ENCODE measurements around the genes PDE6G, MCRIP1, UTS2R and OGFOD3.

DNA sequence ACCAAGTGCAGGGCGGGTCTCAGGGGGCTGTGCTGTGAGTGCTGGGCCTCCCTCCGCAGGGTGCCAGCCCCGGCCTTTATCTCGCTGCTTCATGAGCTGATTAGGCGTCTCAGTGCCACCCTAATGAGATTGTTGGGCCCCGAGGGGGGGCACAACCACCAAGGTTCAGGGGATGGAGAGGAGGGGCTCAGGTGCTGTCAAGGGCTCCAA, at the start of gene PDE6G:
Gene PDE6G (minus strand): TSS at position 52 of the 210 bp plus-strand sequence.
- RRBS: no CpG with 5 or more reads among the region's 6 CpGs

DNA sequence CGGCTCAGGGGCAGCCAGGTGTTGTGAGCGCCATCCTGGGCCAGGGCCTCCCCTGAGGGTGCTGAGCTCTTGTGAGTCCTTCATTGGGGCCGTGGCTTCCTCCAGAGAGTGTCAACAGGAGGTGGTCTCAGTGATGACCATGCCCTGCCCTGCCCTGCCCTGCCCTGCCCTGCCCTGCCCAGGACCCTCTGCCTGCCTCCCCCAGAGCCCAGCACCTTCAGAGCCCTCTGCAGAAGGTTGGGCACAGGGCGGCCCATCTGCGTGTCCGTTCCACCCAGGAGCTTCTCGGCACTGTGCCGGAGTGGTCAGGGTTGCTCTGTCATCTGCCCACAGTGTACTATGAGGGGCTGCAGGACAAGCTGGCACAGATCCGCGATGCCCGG, 7.2 kb upstream of the MRPL12 start:
- RRBS: 93% methylated on average over 4 of the region's 11 CpGs

GRCh38 chr17:81714115-81714388, 2.0 kb downstream of the SLC25A10 start:
- RRBS: no CpG with 5 or more reads among the region's 13 CpGs

GRCh38 chr17:81832478-81833529, at the start of gene MCRIP1:
Gene MCRIP1, minus strand, starts transcription at chr17:81833291.
- RRBS: 2% methylated on average over 64 of the region's 115 CpGs

GRCh38 chr17:81838629-81839557, 4.0 kb upstream of the PPP1R27 start:
- RRBS: 24% methylated on average over 3 of the region's 36 CpGs

DNA sequence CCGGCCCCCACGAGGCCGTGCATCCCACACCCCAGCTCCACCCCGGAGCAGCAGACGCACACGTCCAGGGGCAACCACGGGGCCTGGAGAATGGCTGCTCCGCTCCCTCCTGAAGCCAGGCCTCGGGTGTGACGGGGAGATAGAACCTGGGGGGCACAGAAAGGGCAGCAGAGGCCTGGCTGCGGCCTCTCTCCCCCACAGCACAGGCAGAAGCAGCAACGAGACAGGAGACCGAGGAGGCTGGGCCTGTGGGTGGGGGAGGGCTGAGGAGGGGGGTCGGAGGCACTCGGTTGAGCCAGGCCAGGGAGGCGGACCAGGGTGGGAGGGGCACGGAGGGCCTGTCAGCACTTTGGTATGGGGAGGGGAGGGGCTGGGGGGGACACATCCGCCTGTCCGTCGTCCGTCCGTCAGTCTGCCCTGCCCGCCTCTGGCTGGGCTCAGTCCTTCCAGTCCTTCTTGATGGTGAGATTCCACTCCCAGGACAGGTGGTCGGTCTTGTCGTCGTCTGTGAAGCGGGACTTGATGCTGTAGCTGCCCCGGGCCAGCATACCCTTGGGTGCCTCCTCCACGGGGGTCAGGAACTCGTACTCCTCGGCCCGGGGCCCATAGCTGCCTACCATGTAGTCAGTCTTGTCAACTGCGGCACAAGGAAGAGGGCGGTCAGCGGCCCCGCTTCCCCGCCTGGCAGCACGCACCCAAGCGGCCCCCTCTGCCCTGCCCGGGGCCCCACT, 2.5 kb downstream of the ARHGDIA start:
- RRBS: 51% methylated on average over 10 of the region's 40 CpGs

DNA sequence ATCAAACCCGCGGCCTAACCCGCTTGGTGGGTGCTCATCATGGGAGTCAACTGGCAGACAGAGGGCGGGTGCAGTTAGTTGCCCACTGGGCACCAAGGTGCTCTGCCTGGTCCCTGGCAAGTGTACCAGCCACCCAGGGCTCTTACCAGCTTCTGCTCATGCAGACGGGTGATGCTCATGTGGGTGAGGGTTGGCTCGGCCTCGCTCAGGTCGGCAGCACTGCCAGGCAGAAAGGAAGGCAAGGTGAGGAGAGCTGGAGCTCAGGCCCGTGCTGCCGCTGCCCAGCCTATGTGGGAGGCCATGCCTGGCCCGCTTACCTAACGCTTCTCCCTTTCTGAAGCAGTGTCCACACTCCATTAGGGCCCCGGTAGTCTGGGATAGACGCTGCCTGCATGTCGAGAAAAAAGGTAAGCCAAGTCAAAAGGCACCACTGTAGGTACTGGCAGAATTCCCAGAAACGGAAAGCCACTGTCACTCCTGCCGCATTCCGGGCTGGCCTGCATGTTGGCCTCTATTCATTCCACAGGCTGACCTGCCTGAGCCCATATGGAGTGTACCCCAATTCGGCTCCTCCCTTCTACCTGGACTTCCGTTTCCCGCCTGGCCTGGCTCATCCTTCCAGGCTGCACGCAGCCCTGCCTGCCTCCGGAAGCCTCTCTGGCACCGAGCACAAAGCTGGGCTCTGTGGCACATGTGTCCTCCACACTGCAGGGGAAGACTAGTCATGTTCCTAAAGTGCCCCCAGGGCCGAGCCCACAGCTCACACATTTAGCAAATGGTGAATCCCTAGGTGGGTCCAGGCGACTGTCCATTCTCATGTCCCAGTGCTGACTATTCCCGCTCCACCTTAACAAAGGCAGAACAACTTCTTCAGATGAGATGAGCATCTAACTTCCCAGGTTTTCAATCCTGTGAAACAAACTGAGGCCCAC, 2.4 kb downstream of the SIRT7 start:
- RRBS: no CpG with 5 or more reads among the region's 27 CpGs

GRCh38 chr17:82031891-82032441, 488 bp downstream of the RAC3 start:
- RRBS: 5% methylated on average over 44 of the region's 50 CpGs

- RRBS: 91% methylated on average over 4 of the region's 28 CpGs
Observed at GRCh38 chr17:82053565-82054188, 2.0 kb downstream of the GPS1 start.

- RRBS: 52% methylated on average over 6 of the region's 31 CpGs
Observed at GRCh38 chr17:82075996-82077108, 10.7 kb upstream of the DUS1L start.

GRCh38 chr17:82090146-82090785, 7.8 kb downstream of the FASN start:
- RRBS: 100% methylated on average over 1 of the region's 28 CpGs

DNA sequence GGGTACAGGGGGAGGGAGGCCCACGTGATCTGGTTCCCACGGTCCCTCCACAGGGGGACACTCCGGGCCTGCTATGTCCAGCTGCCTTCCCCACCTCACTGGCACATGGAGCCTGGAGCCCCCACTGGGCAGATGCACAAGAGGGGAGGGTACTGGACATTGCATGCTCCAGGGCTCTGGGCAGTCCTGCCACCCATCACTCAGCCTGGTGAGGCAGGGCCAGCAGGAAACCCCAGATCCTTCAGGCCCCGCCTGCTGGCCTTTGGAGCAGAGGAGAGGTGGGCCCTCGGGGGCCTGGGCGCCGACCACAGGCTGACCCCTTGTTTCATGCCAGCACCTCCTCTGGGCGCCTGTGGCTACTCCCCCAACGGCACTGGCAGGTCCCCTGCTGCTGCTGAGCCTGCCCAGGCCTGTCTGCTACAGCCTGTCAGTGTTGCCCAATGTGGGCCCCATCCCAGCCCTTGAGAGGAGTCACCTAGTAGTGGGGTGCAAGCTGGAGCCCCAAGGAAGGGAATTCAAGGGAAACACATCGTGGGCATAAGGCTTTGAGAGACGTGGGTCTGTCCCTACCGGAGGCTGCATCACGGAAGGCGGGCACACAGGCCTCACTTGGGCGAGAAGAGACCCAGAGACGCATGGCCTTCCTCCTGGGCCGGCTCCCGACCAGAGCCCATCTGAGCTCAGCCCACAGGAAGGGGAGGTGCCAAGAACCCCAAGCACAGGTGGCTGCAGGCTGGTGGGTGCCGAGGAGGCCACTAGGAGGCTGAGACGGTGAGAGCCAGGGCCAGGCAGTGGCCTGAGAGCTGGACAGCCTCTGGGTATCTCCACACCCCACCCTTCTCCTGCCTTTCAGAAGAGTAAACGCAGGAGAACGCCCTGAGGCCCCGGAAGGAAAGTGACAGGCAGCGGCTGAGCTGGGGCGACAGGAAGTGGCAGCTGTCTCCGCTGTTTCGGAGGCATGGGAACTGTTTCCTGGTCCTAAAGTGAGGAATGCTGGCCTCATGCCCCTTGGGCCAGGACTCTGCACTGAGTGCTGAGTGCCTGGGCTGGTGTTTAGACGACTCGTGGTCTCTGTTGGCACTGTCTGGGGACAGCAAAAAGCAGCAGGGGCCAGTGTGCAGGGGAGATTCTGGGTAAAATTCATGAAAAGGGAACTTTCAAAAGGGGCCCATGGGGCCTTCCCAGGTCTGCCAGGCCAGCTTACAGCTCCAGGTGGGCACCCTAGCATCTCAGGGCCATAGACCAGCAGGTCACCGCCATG, 8.1 kb upstream of the FASN start:
- RRBS: 41% methylated on average over 5 of the region's 30 CpGs

- RRBS: 3% methylated on average over 4 of the region's 47 CpGs
Observed at GRCh38 chr17:82238257-82239365, 9.8 kb downstream of the SLC16A3 start.

- RRBS: 92% methylated on average over 2 of the region's 25 CpGs
Observed at GRCh38 chr17:82243382-82244057, 14.7 kb downstream of the SLC16A3 start.

GRCh38 chr17:82245164-82245537, 16.3 kb downstream of the SLC16A3 start:
- RRBS: no CpG with 5 or more reads among the region's 23 CpGs

- RRBS: 81% methylated on average over 3 of the region's 20 CpGs
Observed at GRCh38 chr17:82247494-82248140, 18.8 kb downstream of the SLC16A3 start.

DNA sequence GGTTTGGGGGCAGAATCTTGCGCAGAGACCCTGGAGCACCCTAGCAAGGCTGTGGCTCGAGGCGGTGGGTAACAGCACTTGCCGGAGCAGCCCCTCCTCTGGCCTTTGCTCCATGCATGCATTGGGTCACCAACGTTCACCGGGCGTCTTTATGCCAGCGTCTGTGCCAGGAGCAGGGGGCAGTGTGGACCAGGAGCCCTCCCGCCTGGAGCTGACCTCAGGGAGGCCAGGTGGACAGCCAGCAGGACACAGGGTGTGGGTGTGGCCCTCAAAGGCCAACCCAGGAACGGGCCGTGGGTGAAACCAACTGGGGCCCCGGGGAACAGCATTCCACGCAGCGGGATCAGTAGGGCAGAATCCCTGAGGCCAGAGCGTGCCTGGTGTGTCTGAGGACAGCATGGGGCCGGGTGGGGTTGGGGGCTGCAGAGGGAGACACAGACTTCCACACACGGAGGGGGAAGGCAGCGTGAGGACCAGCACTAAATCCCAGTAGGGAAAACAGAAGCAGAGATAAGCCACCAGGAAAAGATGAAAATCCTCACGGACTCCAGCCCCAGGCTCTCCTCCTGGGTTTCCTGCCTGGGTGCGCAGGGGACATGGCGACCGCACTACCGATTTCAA, 2.8 kb upstream of the CD7 start:
- RRBS: 72% methylated on average over 8 of the region's 23 CpGs

- RRBS: 5% methylated on average over 37 of the region's 64 CpGs
Observed at GRCh38 chr17:82371369-82371882, at the start of gene UTS2R. Gene UTS2R, plus strand, starts transcription at chr17:82371765.

- RRBS: 2% methylated on average over 38 of the region's 118 CpGs
Observed at GRCh38 chr17:82417836-82419217, at the start of gene OGFOD3. Gene OGFOD3, minus strand, starts transcription at chr17:82418586.

DNA sequence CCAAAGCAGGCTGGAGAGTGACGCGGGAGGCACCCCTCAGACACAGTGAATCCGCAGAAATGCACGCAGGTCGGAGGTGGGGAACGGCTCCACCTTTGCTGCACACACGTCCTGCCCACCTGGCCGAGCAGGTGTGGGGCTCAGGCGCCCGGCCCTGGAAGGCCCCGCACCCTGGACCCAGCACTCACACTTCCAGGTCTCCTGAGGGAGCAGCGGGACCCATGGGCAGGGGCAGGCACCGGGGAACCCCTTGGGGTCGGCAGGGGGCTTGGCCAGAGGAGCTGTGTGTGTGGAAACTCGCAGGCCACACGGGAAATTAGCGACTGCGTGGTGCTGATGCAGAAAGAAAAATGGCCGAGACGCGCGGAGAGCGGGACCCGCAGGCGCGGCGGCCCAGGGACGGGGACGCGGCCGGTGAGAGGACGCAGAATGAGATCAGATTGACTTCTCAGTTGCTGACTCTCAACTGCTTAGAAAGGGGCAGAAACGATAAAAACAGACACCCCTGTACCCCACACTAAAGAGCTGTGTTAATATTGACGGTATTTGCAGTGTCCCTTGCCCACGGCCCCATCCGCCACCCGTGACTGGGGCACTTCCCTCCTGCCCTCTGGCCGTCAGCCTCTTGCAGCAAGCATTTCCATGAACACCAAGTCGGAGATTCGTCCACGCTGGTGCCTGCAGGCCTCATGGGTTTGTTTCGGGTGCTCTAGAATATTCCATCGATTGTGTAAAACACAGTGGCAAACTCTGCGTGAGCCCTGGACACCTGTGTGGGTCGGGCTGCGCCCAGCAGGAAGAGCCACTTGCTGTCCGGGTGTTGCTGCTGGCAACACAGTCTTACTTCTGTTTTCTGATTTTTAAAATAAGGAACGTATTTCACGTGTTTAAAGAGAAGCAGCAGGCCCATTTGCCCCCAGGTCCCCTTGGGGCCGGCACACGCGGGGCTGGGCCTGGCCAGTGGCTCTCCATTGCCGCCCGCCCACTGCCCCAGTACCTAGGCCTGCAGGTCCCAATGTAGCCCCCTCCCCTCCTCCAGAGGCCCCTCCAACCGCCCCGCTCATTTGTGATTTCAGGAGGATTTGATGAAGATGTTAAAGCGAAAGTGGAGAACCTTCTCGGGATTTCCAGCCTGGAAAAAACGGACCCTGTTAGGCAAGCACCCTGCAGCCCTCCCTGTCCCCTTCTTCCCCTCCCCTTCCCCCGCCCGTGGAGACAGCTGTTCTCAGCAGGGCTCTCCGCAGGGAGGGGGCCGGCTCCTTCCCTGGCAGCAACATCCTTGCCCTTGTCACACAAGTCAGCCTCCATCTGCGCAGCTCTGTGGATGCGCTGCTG, 10.2 kb downstream of the CYBC1 start:
- RRBS: 92% methylated on average over 4 of the region's 65 CpGs